Mesenchymal stem cell of Wharton's jelly (primary cell): ENCODE measurements around the genes MPPED1 and PARVB.

- CAGE, long polyA plus RNA = no peak
Observed at GRCh38 chr22:43260776-43261454, 74.0 kb upstream of the TTLL12 start.

DNA sequence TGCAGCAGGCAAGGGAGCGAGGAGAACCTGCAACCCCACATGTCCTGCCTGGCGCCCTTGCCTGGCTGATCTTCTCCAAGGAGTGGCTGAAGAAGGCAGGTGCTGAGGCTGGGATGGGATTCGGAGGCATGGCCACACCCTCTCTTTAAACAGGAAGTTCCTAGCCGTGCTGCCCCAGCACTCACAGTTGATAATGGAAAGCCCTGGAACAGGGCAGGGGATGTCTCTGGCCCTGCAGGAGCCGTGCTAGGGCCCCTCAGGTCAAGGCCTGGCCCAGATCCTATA is 65.0 kb downstream of the SCUBE1 start:
- CAGE, long polyA plus RNA = no peak

- CAGE, long polyA plus RNA = no peak
Observed at GRCh38 chr22:43293195-43293618, 50.0 kb downstream of the SCUBE1 start.

DNA sequence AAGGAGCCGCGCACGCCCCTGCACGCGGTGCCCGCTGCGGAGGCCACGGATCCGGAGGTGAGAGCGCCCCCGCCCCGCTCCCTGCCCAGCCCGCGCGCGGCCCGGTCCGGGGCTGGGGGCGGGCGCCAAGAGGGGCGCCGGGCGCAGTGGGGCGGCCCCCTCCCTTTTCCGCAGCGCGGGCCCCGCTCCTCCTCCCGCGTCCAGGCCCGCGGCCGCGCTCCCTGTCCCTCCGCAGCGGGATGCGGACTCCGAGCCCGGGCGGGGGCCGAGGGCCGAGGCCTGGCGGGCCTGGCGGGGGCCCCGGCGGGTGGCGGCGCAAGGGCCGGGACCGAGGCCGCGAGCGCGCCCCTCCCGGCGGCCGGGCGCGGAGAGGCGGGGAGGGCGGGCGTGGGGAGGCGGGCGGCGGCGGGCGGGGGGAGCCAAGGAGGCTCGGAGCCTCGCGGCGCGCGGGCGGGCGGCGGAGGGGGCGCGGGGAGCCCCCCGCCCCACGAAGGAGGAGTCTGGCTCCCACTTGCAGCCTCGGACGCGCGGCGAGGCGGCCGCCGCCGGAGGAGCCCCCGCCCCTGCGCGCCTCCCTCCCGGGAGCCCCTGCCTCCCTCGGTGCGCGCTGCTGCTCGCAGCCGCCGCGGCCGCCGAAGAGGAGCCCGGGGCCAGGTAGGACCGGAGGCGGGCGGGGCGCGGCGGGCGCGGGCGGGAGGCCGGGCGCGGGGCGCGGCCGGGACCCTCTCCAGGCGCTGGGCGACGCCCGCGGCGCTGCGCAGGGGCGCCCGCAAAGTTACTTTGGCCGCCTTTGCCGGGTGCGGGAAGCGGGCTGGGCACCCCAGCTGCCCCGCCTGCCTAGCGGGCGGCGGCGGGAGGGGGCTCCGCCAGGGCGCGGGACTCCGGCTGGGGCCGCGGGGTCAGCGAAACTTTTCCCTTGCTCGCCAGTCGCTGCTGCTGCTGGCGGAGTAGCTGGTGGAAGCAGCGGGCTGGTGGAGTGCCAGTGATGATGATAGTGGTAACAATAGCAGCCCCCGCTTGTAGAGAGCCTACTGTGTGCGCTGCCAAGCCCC is at the start of gene MPPED1:
TSS of gene MPPED1 (plus strand) at position 510 of the 1,052 bp plus-strand sequence.
- CAGE, long polyA plus RNA = no peak

DNA sequence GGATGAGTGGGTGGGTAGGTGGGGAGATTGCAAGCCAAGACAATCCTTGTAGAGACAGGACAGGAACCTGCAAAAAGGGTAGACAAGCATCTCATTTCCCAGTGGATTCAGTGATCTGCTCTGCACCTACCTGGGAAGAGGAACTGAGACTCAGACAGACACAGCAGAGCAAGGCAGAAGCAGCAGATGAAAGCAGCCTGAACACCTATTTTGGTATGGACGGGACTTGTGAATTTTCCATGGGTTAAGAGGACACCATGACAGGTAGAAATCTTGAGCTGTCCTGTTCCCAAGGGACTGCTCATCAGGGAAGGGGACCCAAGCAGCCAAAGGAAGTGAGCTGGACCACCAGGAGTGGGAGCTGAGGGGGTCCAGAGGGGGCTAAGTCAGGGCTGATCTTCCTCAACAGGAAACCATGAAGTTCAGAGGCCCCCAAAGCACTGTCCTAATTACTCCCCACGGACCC is 67.8 kb downstream of the EFCAB6 start:
- CAGE, long polyA plus RNA = no peak

DNA sequence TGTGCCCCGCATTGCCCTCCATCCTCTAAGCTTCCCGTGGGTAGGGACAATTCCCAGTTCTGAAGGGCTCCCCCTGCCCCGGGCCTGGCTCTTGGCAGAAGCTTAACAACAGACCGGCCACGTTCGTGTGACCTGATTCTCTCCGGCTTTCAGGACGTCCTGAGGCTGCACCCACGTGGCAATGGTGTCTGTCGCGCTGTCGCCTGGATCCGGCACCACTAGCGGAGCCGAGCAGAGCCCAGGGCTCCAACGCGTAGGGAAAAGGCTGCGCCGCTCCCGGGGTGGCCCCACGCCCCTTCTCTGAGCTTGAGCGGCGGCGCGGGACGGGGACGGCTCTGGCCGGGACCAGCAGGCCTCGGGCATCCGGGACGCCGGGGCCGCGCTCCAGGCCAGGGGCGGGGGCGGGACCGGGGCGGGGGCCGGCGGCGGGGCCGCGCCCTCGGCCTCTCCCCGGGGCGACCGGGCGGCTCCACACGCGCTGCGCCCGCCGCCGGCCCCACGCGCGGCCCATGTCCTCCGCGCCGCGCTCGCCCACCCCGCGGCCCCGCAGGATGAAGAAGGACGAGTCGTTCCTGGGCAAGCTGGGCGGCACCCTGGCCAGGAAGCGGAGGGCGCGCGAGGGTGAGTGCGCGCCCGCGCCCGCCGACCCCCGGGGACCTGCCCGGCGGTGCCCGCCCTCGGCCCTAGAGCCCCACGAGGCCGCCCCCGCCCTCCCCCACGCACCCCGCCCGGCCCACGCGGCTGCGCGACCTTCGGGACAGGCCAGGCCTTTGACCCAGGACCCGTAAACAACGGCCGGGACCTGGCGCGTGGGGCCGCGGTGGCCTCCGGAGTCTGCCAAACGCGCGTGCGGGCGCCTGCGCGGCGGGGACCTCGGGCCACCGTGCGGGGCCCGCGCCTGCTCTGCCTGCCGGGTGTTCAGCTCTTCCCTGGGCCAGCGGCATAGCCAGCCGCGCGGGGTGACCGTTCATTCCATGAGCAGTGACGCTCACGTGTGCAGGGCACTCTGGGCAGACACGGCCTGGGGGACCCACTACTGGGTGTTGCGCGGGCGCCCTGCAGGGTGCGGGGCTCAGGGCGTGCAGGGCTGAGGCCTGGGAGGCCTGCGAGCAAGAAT is at the start of gene PARVB:
TSS of gene PARVB (plus strand) at position 472 of the 1,117 bp plus-strand sequence.
- CAGE, long polyA plus RNA = start-site peak on the plus strand centred at position 201 of the sequence, 660 bp wide, 21 and 43 reads in 2 replicates

DNA sequence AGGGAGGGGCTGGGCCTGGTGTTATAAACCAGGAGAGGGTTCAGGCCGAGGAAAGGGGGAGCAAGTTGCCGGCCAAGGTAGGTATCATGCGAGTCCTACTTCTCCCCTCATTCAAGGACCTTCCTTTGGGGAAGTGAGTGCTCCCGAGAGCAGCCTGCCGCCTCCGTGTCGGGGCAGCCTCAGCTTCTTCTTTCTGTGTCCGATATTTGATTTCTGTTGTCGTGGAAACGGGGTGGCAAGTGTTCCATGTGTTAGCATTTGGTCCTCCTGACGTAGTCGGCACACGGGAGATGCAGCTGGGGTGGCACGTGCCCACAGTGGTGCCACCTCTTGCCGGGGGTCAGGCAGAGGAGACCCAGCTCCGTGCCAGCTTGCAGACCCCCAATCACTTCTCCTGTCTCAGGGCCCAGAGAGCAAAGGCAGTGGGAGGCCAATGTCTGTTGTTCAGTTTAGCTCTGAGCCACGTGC is 44.3 kb downstream of the PARVB start:
- CAGE, long polyA plus RNA = no peak

DNA sequence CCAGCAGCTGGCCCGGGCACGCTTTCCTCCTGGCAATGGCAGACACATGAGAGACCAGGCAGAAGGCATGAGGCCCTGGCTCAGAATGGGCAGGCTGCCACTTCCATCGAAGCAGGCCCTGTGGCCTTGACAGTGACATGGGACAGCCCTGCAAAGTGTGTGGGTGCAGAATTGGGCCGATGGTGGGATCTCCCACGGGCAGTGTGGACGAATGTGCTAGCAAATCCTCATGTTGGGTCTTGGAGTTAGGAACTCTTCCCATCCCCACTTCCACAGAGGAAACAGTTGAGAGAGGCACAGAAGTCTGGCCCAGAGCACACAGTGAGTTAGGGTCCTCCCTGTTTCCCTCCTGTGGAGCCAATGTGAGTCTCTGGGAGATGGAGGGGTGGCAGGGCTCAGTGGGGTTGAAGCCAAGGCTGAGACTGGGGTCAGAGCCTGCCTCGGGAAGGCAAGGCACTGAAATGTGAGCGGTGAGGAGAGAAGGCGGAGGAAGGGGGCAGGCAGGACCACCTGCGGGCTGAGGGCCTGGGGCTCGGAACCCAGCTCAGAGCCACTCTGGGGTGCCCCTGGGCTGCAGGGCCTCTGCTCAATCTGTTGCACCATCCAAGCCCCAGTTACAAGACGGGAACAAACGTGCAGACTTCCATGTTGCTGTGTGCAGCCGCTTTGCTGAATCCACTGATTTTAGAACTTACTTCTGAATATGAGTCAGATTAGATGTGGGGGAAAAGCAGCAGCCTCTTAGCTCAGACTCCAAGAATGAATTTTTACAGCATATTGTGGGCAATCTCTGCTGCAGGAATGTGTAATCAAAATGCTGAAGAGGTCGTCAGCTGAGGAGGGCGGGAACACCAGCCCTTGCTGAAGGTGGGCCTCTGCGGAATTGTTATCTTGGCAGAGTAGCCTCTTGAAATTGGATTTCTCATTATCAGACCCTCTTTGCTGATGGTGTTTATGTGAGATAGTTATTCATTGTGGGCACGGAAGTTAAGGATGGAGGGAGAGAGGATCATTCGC is 21.4 kb downstream of the PARVG start:
- CAGE, long polyA plus RNA = no peak

- CAGE, long polyA plus RNA = no peak
Observed at GRCh38 chr22:44311771-44312185, 973 bp downstream of the SHISAL1 start.

DNA sequence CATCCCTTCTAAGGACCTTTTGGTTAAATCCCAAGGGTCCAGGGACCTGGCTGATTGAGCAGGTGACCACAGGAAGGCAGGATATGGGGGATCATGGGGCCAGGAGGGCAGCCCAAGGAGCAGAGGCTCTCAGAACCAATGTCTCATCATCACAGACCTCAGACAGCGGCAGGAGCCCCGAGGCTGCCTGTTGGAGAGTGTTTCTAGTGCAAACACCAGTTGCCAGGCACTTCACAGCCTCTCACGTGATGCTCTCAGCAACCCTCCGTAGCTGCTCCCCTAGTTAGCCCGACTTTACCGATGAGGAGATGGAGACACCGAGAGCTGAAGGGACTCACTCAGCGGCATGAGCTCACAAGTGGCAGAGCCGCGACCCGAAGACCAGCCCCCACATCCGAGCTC is 28.6 kb upstream of the RTL6 start:
- CAGE, long polyA plus RNA = no peak

DNA sequence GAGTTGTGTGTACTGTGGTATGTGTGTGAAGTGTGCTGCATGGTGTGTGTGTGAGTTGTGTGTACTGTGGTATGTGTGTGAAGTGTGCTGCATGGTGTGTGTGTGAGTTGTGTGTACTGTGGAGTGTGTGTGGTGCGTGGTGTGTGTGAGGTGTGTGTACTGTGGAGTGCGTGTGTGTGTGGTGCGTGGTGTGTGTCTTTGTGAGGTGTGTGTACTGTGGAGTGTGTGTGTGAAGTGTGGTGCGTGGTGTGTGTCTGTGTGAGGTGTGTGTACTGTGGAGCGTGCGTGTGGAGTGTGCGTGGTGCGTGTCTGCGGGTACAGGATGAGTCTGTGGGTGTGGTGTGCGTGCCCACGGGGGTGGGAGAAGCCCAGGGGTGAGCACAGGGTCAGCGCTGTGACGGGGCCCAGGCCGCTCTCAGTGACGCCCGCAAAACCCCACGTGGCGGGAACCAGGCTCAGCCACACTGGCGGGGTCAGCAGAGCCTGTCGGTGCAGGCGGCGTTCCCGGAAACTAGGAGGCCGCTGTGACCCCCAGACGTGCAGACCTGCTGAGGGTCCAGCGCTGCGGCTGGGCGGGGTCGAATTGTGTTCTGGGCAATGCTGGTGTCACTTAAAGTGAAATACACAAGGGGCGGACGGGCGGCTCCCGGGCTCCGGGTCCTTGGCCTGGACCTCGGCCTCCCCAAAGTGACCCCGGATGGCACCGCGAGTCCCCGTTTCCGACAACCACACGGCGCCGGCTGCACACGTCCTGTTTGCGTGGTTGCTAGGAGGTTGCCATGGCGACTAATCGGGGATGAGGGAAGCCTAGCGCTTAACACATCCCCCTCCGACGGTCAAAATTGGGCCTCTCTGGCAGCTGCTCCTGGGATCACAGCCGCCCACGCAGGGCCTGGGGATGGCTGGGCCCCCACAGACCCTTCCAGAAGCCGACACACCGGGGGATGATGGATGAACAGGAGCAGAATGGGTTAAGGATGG is 81.9 kb upstream of the PRR5 start:
- CAGE, long polyA plus RNA = no peak

GRCh38 chr22:44684410-44685273 is 17.4 kb upstream of the PRR5 start:
- CAGE, long polyA plus RNA = no peak

GRCh38 chr22:45008219-45008649 is 1.6 kb downstream of the PHF21B start:
- CAGE, long polyA plus RNA = no peak

DNA sequence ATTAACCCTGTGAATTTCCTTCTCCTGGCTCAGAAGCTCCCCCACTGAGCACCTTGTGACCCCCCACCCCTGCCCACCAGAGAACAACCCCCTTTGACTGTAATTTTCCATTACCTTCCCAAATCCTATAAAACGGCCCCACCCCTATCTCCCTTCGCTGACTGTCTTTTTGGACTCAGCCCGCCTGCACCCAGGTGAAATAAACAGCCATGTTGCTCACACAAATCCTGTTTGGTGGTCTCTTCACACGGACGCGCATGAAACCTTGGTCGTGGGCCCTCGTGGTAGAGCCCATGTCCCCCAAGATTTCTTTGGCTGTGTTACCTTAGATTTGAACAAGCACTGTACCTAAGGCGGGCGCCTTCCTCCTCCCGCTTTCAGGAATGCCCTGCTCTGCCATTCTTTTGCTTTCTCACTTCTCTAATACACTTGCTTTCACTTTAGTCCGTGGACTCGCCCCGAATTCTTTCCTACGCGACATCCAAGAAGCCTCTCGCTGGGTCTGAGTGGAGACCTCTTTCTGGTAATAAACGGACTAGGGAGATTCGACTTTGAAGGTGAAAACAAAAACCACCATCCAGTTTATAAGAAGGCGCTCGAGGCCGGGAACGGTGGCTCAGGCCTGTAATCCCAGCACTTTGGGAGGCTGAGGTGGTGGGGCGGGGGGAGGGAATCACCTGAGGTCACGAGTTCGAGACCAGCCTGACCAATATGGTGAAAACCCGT is 1.3 kb upstream of the NUP50 start:
- CAGE, long polyA plus RNA = no peak

- CAGE, long polyA plus RNA = no peak
Observed at GRCh38 chr22:45185736-45186573, 22.2 kb downstream of the NUP50 start.

GRCh38 chr22:45211855-45212855 is 28.5 kb downstream of the KIAA0930 start:
- CAGE, long polyA plus RNA = no peak

DNA sequence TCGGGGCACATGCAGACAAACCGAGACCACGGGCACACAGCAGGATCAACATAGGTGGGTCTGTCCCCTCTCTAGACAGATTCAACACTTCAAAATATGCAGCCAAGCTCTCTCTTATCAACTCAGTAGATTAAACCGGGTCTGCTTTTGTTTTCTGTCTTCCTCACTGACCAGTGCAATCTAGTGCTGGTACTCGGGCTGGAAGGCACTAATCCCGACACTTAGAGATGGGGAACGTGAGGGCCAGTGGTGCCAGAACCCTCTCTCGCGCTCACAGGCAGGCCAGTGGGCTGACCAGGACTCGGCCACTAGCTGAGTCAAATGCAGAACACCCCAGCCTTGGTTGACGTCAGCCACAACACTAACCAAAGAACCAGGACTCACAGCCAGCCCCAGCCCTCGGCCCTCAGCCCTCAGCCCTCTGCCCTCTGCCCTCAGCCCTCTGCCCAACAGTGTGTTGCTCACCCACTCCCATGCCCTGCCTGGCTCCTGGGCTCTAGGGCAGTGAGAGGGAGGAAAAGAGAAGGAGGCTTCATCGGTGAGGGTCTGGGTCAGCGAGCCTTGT is 27.8 kb downstream of the KIAA0930 start:
- CAGE, long polyA plus RNA = no peak

DNA sequence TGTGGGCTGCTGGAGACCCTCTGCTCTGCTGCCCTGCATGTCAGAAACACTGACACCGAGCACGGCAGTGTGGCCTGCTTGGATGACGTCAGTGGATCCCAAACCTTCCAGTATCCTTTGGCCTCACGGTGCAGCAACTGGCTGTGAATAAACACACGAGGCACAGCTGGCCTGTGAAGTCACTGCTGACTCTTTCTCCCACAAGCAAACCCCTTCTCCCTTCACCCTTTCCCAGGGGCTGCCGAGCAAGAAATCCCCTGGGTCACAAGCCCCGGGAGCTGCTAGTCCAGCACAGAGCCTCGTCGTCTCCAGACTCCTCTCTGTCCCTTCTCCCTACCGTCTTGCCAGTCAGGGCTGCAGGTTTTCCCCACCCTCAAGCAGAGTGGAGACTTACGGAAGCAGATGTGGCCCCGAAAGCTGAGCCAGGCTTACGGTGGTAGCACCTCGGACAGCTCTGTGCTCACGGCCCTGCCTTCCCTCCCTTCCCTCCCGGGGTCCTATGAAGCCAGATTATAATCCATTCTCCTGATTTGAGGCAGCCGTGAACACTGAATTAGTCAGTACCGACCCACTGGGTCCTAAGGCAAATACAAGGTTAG is 24.2 kb downstream of the KIAA0930 start:
- CAGE, long polyA plus RNA = no peak

GRCh38 chr22:45310328-45311633 is 1.0 kb downstream of the FAM118A start:
- CAGE, long polyA plus RNA = no peak

- CAGE, long polyA plus RNA = no peak
Observed at GRCh38 chr22:45454211-45454741, 40.8 kb downstream of the RIBC2 start.